Tongue (tissue), 2 donors: ENCODE measurements around the genes TAFA2 and MON2.

GRCh38 chr12:57895850-57896396 is 45.4 kb upstream of the ATP23 start:
- RAMPAGE, long total RNA = no peak

DNA sequence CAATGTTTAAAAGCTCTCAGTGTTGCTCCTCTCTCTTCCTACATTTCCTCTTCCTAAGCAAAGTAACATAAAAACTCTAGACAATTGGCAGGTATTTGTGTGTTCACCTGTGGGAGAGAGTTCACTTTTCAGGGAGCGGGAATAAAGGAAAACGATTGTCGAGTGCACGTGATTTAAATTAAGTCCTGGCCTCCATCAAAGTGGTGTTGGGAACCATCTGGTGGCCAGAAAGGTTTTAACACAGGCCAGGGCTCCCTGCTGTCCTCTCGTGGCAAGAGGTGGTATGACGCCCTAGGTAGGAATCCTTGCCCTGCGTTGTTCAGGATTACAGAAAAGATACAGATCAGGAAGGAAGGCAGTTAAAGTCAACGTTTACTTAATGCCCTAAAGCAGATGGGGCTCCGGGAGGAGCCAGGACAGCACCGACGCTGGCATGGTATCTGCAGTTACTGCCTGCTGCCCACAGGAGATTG is 36.1 kb upstream of the ATP23 start:
- RAMPAGE, long total RNA = no peak

DNA sequence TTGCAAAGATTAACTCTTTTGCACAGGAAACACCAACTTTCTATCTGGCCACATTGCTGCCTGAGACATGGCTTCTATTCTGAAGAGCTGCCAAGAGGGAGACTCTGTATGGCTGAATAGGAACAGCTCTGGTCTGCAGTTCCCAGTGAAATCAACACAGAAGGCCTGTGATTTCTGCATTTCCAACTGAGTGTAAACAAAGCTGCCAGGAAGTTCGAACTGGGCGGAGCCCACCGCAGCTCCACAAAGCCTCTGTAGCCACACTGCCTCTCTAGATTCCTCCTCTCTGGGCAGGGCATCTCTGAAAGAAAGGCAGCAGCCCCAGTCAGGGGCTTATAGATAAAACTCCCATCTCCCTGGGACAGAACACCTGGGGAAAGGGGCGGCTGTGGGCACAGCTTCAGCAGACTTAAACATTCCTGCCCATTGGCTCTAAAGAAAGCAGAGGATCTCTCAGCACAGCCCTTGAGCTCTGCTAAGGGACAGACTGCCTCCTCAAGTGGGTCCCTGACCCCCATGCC is 484.7 kb downstream of the ATP23 start:
- RAMPAGE, long total RNA = no peak

GRCh38 chr12:58765195-58765575 is 155.1 kb downstream of the LRIG3 start:
- RAMPAGE, long total RNA = no peak

DNA sequence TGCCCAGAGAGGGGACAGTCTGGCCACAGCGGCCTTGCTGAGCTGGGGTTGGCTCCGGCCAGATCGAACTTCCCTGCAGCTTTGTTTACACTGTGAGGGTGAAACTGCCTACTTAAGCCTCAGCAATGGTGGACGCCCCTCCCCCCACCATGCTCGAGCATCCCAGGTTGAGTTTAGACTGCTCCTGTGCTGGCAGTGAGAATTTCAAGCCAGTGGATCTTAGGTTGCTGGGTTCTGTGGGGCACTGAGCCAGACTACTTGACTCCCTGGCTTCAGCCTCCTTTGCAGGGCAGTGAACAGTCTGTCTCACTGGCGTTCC is 79.3 kb downstream of the LRIG3 start:
- RAMPAGE, long total RNA = no peak

DNA sequence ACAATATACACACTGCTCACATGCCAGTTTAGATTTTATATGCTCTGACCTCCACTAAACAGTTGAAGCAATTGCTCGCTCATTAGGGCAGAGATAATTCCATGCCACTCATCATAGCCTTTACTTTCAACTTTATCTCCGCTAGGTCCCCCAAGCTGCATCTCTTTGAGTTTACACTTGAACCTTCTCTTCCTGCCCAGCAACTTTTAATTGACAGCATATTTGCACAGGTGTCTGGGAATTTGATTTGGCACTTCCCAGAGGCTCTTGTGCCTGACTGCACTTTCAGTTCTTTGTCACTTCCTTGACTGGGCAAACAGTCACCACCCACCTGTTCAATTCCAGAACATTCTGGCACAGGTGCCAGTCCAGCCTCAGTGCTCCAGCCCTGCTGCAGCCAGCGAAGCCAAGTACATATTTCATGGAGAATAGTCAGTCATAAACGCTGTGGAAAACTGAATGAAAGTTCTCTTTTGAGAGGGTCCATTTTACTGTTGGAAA is 110.1 kb upstream of the LRIG3 start:
- RAMPAGE, long total RNA = no peak

- RAMPAGE, long total RNA = no peak
These were observed 301.0 kb downstream of the TAFA2 start for GRCh38 chr12:61891570-61892055.

GRCh38 chr12:62191521-62192441 is 792 bp downstream of the TAFA2 start:
- RAMPAGE, long total RNA = no peak

GRCh38 chr12:62192450-62193192 is at the start of gene TAFA2:
Gene TAFA2 (minus strand): TSS chr12:62192773.
- RAMPAGE, long total RNA = no peak

DNA sequence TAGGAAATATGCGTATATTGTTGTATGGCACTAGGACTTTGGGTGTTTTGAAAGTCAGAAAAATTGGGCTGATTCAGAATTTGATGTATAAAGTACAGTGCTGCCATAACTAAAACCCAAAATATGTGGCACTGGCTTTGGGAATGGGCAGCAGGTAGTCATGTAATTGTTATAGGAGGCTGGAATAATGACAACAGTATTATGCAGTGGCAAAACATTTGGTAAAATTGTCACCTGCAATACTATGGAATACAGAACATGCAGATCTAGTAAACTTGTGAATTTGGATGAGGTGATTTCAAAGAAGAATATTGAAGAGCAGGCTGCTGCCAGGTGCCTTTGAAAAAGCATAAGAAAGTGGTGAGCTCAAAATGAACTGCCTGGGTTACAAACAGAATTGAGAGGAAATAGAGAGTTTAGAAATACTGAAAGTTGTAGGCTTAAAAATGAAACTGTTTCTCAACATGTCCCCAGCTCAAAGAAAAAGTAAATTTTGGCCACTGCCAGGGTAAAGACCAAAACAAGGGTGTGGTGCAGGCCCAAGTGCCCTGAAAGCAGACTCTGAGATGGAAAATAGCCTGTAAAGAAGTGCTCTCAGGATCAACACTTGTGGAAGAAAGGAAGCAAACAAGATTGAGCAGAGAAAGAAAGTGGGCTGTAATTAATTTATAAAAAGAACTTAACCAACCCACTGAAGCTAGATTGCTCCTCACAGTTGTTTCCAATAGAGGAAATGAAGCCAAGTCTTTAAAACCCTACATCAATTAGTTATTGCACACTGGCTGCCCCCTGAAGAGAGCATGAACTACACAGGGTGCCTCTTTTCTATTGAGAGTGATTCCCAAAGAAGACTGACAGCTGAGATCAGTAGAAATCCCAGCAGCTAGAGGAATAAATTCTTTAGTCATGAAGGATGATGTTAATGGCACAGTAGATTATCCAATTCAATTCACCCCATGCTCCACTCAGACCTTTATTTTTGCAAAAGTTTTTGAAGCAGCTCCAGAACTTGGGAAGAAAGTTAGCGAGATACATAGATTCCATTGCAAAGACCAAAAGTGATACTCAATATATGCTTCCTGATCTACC is 8.9 kb upstream of the USP15 start:
- RAMPAGE, long total RNA = no peak

DNA sequence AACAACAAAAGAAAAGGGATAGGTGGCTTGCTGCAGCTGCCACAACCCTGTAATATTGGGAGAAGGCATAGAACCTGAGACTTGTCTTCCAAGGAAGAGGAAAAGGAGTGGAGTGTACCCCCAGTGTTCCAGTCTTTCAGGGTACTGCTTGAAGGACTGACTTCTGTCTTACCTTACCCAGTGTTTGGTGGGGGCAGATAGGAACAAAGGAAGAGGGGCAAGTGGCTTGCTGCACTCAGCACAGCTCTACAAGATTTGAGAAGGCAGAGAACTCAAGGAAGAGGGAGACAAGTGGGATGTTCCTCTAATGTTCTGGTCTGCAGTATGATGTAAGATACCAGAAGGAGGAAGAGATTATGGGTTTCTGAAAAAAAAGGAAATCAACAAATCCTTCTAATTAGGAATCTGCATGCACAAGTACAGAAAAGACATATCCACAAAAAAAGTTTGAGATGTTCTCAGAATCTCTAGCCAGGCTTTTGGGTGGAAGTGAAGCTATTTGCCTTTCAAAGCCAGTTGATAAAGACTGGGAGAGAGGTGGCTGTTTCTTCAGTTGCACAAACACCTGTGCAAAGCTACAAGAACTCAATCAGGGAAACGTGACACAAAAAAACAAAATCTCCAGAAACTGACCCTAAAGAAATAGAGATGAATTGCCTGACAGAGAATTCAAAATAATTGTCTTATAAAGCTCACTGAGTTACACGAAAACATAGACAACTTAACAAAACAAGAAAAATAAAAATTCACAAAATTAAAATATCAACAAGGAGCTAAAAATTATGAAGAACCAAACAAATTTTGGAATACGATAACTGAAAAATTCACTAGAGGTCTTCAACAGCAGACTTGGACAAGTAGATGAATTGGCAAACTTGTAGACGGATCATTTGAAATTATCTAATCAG is 37.2 kb downstream of the USP15 start:
- RAMPAGE, long total RNA = no peak

GRCh38 chr12:62466435-62467755 is at the start of gene MON2:
Gene MON2 (plus strand): TSS chr12:62466826.
- RAMPAGE, long total RNA = no peak

DNA sequence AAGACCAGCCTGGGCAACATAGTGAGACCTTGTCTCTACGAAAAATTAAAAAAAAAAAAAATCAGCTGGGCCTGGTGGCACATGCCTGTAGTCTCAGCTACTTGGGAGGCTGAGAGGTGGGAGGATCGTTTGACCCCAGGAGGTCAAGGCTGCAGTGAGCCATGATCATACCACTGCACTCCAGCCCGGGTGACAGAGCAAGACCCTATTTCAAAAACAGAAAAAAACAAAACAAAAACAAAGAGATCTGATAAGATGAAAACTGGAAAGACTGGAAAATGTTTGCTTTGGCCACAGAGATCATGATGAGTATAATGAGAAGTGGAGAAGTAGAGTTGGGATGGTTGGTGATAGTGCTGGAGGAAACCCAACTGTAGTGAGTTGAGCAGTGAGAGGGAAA is 39.1 kb downstream of the MON2 start:
- RAMPAGE, long total RNA = no peak

GRCh38 chr12:62602197-62602999 is 135.8 kb downstream of the MON2 start:
- RAMPAGE, long total RNA = no peak

GRCh38 chr12:63844949-63845259 is 404 bp downstream of the SRGAP1 start:
- RAMPAGE, long total RNA = no peak

DNA sequence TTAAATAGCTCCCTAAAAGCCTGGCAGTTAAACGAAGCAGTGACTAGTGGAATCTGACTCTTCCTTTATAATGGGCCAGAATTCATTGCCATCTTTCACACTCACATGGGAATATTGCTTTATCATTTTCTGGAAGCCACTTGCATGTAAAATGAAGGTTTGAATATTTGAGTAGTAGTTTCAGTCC is 797 bp downstream of the SRGAP1 start:
- RAMPAGE, long total RNA = no peak

DNA sequence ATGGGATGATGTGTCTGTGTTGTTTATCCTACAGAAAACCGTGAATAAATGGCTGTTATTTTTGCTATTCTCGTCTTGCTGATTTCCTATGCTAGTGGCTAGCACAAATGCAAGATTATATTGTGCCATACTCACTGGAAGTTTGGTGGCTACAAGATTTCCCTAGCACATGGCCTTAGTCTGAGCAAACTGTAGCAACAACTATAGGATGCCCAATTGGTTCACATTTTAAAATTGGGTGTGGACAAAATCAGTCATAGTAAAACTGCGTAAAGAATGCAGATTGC is 73.3 kb downstream of the SRGAP1 start:
- RAMPAGE, long total RNA = no peak

DNA sequence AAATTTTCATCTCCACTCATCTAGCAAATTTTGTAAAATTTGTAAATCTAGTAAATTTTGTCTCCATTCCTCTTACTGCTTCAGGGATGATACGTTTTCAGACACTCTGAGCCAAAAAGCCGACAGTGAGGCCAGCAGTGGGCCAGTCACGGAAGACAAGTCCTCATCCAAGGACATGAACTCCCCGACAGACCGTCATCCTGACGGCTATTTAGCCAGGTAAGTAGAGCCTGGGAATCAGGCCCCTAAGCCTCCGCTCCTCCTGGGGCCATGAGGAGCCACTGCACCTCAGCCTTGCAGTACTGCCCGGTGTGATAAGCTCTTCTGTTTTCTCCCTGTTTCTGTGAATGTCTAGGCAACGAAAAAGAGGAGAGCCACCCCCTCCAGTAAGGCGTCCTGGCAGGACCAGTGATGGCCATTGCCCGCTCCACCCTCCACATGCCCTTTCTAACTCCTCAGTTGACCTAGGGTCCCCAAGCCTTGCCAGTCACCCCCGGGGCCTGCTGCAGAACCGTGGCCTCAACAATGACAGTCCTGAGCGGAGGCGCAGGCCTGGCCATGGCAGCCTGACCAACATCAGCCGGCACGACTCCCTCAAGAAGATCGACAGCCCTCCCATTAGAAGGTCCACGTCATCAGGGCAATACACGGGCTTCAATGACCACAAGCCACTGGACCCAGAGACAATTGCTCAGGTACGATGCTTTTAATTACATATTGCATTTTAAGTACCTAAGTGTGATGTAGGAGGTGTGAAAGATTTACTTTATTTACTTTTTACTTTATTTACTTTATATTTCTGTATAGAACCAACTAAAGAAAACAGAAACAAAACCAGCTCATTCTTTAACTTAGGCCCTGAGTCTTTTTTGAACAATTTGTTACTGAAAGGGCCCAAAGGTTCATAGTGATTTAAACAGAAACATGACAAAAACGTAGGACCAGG is 94.3 kb downstream of the KICS2 start:
- RAMPAGE, long total RNA = no peak

DNA sequence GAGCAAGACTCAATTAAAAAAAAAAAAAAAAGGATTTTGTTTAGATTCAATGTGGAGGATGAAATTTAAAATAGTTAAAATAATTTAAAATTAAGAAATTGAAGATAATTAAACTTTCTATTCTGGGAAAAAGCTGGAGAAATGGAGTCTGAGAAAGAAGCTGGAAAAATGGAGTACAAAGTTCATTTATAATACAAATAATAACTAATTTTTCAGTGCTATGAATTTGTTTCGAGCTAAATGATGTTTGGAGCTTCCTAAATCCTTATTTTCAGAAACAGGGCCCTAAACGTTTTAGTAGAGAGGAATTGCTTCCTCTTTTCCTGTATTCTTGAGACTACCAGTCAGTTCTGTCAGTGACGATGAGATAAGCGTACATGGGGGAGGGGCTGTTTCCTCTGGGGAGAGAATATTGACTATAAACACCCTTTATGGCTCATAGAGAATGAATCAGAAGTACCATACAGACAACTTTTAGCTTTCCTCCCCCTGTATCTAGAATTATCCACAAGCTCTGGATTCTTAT is 5.0 kb downstream of the TBK1 start:
- RAMPAGE, long total RNA = no peak

DNA sequence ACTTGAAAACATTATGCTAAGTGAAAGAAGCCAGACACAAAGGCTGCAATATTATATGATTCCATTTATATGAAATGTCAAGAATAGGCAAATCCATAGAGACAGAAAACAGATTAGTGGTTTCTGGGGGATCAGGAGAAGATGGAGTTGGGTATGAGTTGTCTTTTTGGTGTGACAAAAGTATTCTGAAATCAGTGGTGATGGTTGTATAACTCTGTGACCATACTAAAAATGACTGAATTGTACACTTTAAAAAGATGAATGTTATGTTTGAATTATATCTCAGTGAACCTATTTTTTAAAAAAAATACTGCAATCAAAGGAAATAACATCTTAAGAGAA is 13.7 kb downstream of the TBK1 start:
- RAMPAGE, long total RNA = no peak